ENCODE measurements around a stretch of chr1.

GRCh38 chr1:203771748-203772284 lies 6.8 kb downstream of the LAX1 start:
- PRO-cap, result no peak
- RAMPAGE, long total RNA, 3 experiments, result no peak in any of the 3 experiments

DNA sequence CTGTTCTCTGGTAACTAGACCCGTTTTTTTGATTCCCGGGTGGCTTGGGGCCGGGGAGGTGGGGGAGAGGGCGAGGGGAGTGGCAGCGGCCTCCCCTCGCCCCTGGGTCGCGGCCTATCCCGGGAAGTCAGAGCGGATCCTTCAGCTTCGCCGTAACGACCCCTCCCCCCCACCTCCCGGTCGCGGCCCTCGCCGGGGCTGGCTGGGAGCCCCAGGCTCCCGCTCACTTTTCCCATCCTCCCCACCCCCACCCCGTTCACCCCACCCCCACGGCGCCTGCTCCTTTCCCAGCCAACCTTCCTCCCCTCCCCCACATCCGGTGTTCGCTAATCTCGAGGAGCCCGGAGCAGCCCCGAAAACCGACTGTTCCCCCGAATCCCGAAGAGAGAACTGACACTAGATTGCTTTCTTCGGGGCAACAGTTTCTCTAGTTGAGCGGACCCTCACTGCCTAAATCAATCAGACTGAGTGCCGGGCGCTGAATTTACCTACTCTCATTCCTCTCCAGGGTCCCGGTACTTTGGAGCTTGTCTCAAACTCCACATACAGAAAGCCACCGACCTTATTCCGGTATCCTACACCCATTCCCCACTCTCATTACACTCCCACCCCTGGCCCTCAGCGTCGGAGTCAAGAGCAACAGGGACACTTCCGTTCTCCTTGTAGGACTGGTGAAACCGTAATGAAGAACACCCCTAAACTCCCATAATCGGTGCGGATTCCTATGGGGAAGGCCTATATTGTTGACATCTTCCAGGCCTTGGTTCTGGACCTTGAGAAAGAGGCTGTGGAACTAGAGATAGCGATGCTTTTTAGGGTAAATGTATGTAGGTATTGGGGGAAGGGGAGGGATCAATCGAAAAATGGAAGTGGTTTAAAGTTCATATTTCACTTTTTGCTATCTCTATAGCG lies 618 bp downstream of the ZBED6 start:
- PRO-cap, result bidirectional peak, plus-strand start at position 322 of the sequence, minus-strand start at position 258 of the sequence
- RAMPAGE, long total RNA, 3 experiments, result no peak in any of the 3 experiments

GRCh38 chr1:204041441-204041812 lies 31.5 kb upstream of the SOX13 start:
- PRO-cap, result bidirectional peak, plus-strand start at chr1:204041685, minus-strand start at chr1:204041596
- RAMPAGE, long total RNA, 3 experiments, result no peak in any of the 3 experiments

- PRO-cap, result no peak
- RAMPAGE, long total RNA, 3 experiments, result no peak in any of the 3 experiments
Observed at GRCh38 chr1:204065066-204065737, 7.7 kb upstream of the SOX13 start.

- PRO-cap, result bidirectional peak, plus-strand start at chr1:204074026, minus-strand start at chr1:204073926
- RAMPAGE, long total RNA, 3 experiments, result no peak in any of the 3 experiments
Observed at GRCh38 chr1:204073821-204074166, 879 bp downstream of the SOX13 start.

GRCh38 chr1:204149458-204150233 lies 2.2 kb downstream of the ETNK2 start:
- PRO-cap, result no peak
- RAMPAGE, long total RNA, 3 experiments, result no peak in any of the 3 experiments

- PRO-cap, result no peak
- RAMPAGE, long total RNA, 3 experiments, result no peak in any of the 3 experiments
Observed at GRCh38 chr1:204150234-204150684, 1.6 kb downstream of the ETNK2 start.

- PRO-cap, result no peak
- RAMPAGE, long total RNA, 3 experiments, result no peak in any of the 3 experiments
Observed at GRCh38 chr1:204256485-204256760, 42.6 kb upstream of the GOLT1A start.

DNA sequence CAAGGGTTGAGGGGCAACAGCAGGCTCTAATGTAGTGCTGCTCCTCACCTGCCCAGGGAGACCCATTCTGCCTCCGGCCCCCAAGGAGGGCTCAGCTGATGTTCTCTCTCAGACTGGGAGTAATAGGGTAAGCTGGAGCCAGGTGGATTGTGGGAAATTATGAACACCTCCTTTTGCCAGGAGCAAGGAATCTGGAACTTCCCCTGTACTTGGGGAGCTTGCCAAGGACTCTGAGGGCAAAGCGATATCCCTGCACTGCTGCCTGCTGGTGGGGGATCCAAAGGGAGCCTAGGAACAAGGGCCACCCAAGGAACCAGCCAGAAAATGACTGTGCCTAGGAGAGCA lies 70.4 kb upstream of the GOLT1A start:
- PRO-cap, result no peak
- RAMPAGE, long total RNA, 3 experiments, result no peak in any of the 3 experiments

DNA sequence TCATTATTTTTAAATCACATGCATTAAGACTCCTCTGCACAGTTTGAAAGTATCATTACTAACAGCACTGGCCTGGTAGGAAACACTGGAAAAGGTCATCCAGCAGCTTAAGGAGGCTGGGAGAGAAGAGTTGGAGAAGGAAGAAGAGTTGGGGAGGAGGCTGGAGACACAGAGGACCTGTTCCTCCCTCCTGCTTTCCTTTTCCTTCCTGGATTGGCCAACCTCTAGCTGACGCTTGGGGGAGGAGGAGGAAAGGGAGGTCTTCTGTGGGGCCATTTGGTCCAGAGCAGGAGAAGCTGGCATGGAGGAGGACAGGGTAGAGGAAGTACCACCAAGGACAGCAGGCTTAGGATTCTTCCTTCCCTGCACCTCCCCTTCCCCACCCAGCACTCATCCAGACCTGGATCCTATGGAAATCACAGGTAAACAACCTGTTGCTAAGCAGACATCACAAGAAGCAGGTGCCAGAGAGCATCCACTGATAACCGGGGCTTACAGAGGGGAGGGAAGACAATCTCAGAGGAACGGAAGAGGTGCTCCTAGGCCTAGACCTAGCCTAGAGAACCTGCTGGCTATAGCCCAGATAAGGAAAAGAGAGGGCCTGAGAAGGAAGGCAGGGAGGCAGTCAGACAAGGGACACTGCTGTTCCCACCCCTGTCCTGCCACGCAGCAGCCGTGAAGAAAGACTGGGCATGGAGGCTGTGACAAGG lies 72.1 kb upstream of the GOLT1A start:
- PRO-cap, result no peak
- RAMPAGE, long total RNA, 3 experiments, result no peak in any of the 3 experiments

GRCh38 chr1:204405910-204406394 lies 5.7 kb downstream of the PPP1R15B start:
- PRO-cap, result no peak
- RAMPAGE, long total RNA, 3 experiments, result no peak in any of the 3 experiments

DNA sequence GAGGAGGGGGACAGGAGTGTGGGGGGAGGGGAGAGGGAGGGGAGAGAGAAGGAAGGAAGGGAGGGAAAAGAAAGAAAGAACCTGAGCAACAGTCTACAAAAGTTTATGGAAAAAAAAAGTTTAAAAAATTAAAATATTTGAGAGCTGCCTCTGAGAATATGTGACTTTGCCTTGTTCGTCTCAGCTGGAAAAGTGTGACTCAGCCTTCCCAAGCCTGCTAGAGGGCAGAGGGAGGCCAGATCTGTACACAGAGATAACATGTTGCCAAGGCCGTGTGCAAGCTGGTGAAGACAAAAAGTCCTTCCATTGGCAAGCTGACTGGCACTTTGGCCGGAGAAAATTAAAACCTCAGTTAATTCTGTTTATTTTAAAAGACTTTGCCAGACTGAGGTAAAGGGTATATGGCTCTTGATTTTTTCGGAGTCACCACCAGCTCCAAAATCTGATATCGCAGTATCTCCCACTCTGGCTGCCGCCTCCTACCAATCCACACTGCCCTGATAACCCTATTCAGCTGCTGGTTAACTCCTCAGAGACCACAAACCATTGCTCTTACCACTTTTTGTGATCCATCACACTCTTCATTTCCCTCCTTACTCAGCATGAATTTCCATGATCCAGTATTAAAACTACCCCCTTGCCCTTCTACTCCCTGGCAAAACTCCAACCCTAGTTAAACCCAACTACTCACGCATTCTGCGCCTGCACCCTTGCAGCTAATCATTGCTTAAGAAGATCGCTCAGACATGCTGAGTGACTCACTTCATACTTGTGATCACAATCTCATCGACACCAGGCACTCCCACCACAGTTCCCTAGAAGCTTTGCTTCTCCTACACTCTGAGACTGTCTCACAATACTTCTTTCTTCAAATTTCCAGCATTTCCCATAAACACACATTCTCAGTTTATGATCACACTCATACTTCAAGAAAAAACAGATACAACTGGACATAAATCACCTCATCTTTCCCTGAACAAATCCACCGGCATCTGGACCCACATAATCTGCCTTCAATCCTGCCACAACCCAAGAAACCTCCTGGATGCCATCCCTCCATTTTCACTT lies 5.7 kb upstream of the PPP1R15B start:
- PRO-cap, result unidirectional peak, minus-strand start at position 194 of the sequence; bidirectional peak, plus-strand start at position 799 of the sequence, minus-strand start at position 725 of the sequence
- RAMPAGE, long total RNA, 3 experiments, result no peak in any of the 3 experiments

DNA sequence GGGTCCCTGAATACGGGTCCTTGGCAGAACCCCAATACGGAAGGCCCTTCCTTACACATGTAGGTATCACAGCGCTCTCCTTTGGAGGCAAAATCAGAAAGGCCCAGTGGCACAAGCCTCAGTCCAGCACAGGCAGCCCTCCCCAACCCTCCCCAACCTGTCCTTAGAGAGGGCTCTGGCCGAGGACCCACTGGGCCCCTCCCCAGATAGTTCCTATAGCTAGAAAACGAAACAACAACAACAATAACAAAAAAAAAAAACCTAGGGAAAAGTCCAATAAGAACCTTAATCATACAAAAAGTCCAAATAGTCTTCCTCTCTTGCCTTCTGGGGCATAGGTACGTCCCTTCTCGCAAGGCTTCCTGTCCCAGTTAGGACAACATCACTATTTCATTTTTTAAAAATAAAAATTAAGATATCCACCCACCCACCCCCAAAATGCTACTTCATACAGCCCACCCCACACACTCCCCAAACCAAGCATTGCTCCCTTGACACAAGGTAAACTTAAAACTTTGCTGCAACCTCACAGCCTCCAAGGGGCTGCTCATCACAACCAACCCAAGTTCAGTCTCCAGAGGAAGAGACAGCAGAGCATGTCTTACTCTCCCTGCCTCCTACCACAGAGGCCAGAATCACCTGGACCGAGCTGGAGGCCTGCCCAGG lies 12.6 kb upstream of the PPP1R15B start:
- PRO-cap, result no peak
- RAMPAGE, long total RNA, 3 experiments, result no peak in any of the 3 experiments

- PRO-cap, result no peak
- RAMPAGE, long total RNA, 3 experiments, result no peak in any of the 3 experiments
Observed at GRCh38 chr1:204493461-204493579, 1.3 kb downstream of the PIK3C2B start.

GRCh38 chr1:204494900-204495061 lies 176 bp upstream of the PIK3C2B start:
- PRO-cap, result bidirectional peak, plus-strand start at chr1:204494929, minus-strand start at chr1:204494724
- RAMPAGE, long total RNA, 3 experiments, result no peak in any of the 3 experiments

- PRO-cap, result no peak
- RAMPAGE, long total RNA, 3 experiments, result no peak in any of the 3 experiments
Observed at GRCh38 chr1:204495062-204495160, 306 bp upstream of the PIK3C2B start.

DNA sequence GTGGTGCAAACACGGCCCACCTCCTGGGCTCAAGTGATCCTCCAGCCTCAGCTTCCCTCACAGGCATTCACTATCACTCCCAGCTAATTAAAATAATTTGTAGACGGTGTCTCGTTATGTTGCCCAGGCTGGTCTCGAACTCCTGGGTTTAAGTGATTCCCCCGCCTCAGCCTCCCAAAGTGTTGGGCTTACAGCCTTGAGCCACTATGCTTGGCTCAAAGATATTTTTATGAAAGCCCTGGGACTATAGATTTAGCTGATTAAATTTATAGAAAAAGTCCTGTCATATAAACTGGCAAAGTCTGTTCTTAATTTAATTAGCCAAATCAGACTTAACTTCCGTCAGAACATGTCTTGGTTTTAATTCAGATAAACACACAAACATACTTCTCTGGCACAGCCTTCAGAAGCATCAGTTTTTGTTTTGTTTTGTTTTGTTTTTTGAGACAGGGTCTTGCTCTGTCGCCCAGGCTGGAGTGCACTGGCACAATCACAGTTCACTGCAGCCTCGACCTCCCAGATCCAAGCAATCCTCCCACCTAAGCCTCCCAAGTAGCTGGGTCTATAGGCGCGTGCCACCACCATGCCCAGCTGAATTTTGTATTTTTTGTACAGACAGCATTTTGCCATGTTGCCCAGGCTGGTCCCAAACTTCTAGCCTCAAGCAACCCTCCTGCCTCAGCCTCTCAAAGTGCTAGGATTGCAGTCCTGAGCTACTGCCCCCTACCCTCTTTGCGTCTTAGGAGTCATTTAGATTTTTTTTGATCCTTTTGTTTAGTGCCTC lies 34.6 kb downstream of the MDM4 start:
- PRO-cap, result no peak
- RAMPAGE, long total RNA, 3 experiments, result no peak in any of the 3 experiments

DNA sequence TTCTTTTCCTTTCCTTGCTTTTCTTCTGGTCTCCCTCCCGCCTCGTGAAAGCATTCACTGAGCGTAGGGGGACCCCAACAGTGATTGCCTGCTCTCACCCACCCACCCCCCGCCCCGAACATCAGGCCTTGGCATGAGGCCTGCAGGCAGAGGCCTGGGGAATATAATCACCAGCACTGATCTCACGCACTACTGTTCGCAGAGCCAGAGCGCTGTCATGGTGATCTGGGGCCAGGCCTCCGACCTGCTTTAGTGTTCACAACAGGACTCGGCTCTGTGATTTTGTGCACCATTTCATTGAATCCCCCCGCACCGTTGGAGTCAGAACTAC lies 47.6 kb downstream of the LRRN2 start:
- PRO-cap, result no peak
- RAMPAGE, long total RNA, 3 experiments, result no peak in any of the 3 experiments

DNA sequence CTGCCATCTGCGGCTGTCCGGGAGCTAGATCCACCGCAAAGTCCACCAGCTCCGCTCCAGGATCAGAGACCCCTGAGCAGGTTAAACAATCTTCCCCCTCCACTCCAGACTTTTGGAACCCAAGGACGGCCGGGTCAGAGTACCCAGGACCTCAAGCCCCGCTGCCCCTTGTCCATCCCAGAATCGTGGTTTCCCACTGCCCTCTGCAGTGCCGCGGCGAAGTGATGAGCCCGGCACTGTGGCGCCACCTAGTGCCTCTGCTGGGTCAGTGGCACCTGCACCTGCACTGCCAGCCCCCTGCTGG lies 21.4 kb upstream of the NFASC start:
- PRO-cap, result no peak
- RAMPAGE, long total RNA, 3 experiments, result no peak in any of the 3 experiments

GRCh38 chr1:204842722-204843434 lies 14.4 kb downstream of the NFASC start:
- PRO-cap, result no peak
- RAMPAGE, long total RNA, 3 experiments, result no peak in any of the 3 experiments

Measured in subcutaneous adipose tissue (tissue), 3 donors.